Mammary microvascular endothelial cell (primary cell): ENCODE measurements around a stretch of chr17.

DNA sequence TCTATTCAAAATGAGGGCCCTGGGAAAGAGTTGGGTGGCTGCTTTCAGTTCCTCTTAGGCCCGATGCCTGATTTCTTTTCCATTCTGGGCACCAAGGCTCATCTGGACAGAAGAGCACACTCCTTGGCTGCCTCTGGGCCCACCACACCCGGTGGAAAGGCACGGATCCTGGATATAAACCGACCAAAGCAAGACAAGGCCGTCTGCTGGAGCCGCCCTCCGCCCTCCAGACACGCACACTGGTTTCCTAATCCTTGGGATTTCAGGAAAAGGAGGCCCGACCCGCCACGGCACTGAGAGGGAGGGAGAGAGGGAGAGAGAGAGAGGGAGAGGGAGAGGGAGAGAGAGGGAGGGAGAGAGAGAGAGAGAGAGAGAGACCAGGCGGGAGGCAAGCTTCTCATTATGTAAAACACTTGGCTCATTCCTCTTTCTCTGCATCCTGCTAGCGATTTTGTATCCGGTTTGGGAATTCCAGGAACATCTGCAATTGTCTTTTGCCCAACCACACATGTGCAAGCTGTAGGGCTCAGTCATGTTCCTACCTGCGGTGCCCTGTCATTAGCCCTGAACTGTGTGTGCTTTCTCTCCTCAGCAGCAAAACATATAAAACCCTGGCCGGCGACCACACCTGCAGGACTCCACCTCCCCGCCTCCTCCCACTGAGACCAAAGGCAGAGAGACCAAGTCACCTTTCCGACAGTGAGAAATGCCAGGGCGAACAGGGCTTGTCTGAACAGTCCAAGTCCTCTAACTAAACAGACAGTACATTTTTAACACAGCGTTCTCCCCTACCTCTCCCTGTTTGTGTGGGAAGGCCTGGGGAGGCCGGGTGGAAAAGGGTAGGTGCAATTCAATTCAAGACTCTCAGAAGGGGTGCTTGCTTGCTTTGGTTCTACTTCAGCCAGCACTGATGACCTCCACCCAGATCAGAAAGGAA is 347.3 kb downstream of the SOX9 start:
- RAMPAGE, long total RNA = no peak

GRCh38 chr17:72488409-72488949 is 367.7 kb downstream of the SOX9 start:
- RAMPAGE, long total RNA = no peak

DNA sequence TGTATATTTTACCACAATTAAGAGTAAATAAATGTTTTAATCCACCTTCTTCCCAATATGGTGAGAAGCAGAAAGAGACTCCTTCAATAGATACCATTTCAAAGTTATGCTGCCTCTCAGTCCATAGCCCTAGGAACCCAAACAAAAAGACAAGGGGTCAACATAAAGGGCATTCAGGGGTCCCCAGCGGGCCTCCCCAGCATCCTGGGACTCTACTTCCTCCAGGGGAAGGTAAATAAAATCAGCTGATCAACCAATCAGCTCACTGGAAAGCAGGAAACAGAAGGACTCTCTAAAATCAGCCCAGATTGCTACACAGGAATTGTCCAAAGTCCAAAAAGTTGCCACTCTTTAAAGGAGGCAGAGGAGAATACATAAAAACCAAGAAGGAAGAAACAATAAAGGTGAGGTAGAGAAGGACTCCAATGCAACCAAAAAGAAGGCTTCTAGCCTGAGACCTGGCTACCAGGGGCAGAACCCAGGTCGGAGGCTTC is 404.4 kb downstream of the SOX9 start:
- RAMPAGE, long total RNA = no peak

GRCh38 chr17:72538588-72539246 is 417.9 kb downstream of the SOX9 start:
- RAMPAGE, long total RNA = no peak

- RAMPAGE, long total RNA = no peak
Measured at GRCh38 chr17:72591178-72592020, 470.6 kb downstream of the SOX9 start.

GRCh38 chr17:72715993-72716709 is 376.3 kb downstream of the SLC39A11 start:
- RAMPAGE, long total RNA = no peak

GRCh38 chr17:72794807-72795065 is 297.8 kb downstream of the SLC39A11 start:
- RAMPAGE, long total RNA = no peak

GRCh38 chr17:72844615-72845763 is 247.5 kb downstream of the SLC39A11 start:
- RAMPAGE, long total RNA = no peak

GRCh38 chr17:72885839-72886720 is 206.4 kb downstream of the SLC39A11 start:
- RAMPAGE, long total RNA = no peak

DNA sequence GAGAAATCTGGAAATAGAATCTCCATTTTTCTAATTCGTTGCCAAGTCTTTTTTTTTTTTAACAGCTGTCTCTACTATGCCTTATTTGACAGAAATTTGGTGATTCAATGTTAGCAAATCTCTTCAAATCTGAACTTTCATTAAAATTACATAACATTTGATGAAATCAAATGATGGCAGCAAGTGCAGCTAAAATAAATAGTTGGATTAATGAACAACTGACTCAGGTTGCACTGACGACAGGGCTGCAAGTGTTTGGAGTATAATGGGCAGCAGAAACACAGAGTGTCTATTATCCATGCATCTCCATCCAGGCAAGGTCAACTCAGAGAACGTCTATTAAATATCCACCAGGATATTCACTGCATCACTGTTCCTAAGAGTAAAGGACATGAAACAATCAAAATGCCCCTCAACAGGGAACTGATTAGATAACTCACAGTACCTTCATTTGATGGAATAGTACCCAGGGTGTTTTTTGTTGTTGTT is 109.8 kb downstream of the SLC39A11 start:
- RAMPAGE, long total RNA = no peak

DNA sequence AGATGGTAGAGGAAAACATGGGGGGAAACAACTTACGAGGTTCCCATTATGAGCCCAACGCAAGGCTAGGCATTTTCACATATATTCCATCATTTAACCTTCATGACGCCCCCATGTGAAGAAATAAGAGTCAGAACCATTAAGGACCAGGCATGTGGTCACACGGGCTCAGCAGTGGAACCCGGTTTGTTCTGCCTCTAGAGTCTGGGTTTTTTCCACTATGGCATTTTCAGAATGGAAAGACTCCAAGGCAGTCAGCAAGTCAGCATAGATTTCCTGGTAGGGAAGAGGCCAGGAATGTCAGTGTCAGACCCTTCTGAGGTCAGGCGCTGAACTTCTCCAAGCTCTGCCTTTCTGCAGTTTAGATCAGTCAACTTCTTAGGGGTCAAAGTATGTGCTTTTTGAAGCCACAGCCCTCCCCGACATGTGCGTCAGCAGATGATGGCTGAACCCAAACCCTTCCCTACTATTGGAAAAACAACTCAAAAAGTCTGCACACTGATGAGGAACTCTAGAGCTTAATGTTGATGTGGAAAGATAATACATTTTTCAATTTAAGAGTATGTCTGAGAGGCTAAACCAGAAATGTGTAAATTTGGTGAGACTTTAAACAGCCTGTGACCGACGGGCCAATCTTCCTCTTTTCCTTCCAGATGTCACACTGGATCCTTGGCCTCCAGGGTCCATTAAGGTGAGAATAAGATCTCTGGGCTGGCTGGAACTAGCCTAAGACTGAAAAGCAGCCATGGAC is 3.9 kb downstream of the SSTR2 start:
- RAMPAGE, long total RNA = no peak

GRCh38 chr17:73261974-73262759 is 487 bp upstream of the CPSF4L start:
- RAMPAGE, long total RNA = no peak

GRCh38 chr17:73281846-73282494 is 20.3 kb upstream of the CPSF4L start:
- RAMPAGE, long total RNA = no peak

DNA sequence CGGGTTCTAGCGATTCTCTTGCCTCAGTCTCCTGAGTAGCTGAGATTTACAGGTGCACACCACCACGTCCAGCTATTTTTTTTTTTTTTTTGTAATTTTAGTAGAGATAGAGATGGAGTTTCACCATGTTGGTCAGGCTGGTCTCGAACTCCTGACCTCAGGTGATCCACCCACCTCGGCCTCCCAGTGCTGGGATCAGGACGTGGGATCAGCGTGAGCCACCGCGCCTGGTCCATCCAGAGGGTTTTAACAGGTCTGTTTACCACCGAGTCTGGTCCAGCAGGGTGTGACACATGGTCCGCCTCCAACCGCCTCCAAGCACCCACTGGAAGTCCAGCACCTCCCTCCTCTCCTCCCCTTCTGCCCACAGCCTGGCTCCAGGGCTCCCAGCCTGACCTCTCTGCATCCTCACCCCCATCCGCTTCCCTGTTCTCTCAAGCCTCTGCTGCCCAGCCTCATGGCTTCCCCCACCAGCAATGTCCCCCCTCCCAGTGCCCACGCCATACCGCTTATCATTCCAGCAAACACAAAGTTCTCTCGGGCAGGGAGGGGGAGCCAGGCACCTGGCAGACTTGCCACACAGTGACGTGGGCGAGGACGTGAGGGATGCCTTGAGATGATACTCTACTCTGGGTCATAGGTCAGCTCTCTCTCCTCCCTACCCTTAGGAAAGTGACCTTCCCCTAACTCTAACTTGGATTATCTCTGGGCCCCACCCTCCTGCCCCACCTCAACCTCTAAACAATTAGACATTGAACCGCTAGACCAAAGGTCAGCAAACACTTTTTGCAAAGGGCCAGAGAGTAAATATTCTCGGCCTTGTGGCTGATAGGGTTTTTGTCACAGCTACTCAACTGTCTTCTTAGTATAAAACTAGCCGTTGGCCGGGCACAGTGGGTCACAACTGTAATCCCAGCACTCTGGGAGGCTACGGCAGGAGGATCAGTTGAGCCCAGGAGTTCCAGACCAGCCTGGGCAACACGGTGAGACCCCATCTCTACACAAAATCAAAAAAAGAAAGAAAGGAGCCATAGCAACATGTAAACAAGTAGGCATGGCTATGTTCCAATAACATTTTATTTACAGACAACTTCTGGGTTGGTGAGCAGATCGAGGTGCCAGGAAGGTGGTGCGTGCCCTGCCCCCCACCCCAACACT is 23.1 kb downstream of the CDC42EP4 start:
- RAMPAGE, long total RNA = no peak

DNA sequence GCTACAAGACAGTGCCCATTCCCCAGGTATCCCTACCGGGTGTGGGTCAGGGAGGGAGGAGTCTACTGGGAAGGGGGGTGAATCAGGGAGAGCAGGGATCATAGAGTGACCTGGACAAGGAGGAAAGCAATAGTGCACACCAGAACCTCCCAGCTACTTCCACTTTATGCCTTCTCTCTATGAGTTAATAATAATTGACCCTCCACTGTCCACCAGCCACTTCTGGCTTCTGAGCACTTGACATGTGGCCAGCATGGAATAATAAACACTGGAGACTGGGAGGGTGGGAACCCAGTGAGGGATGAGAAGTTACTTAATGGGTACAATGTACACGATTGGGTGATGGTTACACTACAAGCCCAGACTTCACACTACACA is 11.5 kb downstream of the CDC42EP4 start:
- RAMPAGE, long total RNA = no peak

DNA sequence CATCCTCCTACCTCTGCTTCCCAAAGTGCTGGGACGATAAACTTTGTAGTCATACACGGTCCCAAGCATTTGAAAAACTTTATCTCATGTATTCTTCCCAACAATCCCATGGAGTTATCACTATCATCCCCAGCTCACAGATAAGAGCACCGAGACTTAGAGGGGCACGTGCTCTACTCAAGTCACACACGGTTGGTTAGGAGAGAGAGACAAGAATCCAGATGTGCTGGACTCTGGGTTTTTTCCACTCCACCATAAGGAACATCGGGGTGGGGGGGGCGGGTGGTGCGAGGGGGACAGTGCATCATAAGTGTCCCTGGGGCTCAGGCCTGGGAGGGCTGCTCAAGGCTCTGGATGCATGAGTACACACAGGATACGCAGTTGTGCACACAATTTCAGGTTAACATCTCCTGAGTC is 7.4 kb downstream of the CDC42EP4 start:
- RAMPAGE, long total RNA = no peak

- RAMPAGE, long total RNA = no peak
Measured at GRCh38 chr17:74214658-74215198, 1.4 kb downstream of the TTYH2 start.

DNA sequence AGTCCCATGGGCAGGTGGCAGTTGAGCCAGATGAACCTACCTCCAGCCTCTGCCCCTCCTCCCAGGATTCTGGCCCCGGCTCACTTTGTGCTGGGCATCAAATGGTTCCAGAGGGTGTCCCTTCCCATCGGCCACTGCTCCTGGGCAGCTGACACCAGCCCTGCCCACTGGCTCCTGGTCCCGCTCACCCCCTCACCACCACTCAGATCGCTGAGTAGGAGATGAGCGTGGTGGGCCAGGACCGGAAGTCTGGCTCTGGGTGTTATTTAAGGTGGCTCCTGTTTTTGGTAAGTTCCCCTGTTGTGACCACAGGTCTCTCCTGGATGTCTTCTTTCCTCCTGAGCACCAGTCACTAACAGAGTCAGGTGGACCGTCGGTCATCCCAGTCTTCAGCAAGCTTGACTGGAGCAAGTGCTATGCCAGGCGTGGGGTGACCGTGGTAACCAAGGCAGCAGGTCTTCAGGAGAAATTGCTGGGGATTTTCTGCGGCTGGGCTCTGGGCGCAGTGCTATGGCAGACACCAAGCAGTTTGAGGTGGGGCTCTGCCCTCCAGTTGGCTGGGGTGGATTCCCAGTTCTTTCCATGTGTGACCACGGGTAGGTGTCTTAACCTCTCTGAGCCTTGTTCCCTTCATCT is 2.2 kb downstream of the TTYH2 start:
- RAMPAGE, long total RNA = no peak

DNA sequence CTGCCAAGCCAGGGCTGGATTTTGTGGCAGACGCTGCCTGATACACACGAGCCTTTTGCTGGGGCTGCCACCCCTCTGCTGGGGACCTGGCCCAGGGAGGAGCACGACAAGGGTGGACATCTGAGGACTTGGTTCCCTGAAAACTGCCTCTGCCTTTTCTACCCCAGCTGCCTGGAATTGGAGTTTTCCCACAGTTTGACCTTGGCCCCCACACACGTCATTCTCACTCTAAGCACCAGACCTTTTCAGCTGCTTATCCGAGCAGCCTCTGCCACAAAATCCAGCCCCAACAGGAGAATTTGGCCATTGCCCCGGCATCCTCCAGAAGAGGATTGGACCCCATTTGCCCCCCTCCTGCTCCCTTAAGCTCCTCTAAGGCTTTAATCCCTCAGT is 18.5 kb downstream of the TTYH2 start:
- RAMPAGE, long total RNA = no peak

DNA sequence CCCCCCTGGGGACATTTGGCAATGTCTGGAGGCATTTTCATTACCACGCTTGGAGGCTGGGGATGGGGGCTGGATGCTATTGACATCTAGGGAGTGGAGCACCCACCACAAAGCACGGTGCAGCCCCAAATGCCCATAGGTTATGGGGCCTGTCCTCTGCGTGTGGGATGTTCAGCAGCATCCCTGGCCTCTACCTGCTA is 17.9 kb upstream of the DNAI2 start:
- RAMPAGE, long total RNA = no peak